SEM (cell line): ENCODE data around the genes MIER1, LRRC7 and ACADM.

GRCh38 chr1:66924722-66925641 is at the start of gene MIER1:
Gene MIER1 (plus strand): TSS chr1:66924990.
- PRO-cap = bidirectional peak, plus-strand start at chr1:66925040, minus-strand start at chr1:66924784; bidirectional peak, plus-strand start at chr1:66925321, minus-strand start at chr1:66925206

DNA sequence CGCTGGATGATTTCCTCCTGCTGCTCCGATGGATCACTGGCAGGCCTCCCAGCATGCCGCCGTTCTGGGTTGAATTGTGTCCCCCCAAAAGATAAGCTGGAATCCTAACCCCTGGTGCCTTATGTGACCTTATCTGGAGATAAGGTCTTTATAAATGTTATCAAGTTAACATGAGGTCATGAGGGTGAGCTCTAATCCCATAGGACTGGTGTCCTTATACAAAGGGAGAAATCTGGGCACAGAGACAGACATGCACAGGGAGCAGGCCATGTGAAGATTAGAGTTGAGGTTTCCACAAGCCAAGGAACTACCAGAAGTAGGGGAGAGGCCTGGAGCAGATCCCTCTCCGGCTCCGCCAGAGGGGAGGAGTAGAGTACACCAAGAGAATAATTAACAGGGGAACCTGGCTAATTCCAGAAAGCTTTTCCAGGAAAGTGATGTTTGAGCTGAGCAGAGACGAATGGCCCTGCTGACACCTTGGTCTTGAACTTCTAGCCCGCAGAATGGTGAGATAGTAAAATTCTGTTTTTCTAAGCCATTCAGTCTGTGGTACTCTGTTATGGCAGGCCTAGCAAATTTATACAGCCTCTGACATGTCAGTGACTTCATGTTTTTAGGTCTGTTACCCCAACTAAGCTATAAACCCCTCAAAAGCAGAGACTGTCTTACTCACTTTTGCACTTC is 110.1 kb upstream of the SERBP1 start:
- PRO-cap = no peak

DNA sequence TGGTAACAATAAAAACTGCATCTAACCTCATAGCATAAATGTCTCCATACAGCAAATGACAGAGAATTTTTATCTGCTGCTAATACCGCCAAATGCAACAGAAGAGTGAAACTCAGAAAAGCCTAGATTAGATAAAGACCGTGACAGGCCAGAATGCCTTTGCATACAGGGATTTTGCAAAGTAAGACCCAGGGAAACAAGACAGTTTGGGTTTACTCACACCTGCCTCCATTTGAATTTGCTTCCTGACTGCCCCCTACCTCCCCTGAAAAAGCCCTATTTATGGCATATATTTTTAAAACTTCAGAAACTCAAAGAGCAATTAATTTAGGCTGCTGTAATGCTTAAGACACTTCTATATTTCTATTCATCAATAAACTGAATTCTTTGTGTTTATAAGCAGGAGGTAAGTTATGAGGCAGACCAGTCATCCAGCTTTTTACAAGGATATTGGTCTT is 58.4 kb downstream of the GADD45A start:
- PRO-cap = no peak

GRCh38 chr1:67766116-67766811 is 67.0 kb downstream of the GNG12 start:
- PRO-cap = no peak

GRCh38 chr1:67814467-67815132 is 18.7 kb downstream of the GNG12 start:
- PRO-cap = no peak

DNA sequence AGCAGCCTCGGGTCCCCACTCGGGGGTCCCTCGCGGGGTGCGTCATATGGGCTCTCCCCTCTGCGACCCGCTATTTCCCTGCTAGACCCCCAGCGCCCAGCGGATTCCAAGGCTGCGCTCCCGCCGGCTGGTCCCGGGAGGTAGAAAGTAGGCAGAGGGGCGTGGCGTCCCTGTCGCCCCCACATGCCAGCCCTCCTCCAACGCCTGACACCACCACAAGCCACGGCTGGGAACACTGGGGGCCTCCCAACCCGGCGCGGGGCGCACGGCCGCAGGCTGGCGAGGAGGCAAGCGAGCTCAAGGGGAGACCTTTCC is 629 bp downstream of the GNG12 start:
- PRO-cap = no peak

GRCh38 chr1:67847480-67847889 is 14.2 kb upstream of the GNG12 start:
- PRO-cap = no peak

DNA sequence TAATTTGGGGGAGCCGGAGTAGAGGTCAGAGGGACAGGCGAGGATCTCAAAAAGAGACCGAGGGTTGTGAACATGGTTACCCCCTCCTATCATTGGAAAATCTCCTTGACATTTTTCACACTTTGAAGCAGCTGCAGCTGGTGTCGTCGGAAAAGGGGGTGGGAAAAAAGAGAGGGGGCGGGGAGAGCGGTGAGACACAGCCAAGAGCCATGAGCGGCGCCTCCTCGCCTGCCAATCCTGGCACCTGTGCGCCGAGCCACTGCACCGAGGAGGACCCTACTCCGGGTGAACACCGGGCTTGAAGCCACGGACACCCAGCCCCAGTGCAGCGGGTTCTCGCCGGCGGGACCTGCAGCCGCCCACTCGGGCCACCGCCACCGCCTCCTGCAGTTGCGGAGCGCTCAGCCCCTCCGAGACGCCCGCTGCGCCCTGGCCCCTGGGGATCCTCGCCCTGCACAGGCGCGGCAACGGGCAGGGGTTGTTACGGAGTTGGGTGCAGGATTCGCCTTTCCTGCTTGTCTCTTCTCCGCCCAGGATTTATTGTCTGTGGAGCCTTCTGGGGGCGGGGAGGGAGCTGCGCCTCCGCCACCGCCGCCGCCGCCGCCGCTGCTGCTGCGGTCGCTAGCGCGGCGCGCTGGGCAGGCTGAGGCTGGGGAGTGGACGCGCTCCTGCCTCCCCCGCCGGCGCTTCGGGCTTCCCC is at the start of gene LRRC7:
TSS of gene LRRC7 (plus strand) at position 231 of the 700 bp plus-strand sequence.
- PRO-cap = no peak

DNA sequence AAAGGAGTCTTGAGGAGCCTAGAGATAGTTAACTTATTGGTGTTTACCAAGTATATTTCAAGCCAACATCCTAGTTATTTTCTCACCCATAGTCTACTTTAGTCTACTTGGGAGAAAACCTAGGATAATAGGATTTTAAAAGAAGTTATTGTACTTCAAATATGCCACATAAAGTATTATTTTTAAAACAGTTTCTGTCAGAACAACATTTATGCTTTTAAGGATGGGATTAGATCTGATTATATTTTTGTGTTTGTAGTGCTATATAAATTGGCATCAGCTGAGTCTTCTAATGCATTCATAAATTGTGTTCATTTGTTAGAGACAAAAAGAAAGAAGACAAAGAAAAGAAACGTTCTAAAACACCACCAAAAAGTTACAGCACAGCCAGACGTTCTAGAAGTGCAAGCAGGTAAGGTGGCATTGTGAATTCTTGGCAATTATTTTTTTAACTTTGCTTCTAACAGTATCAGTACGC is 25.4 kb downstream of the SRSF11 start:
- PRO-cap = no peak

GRCh38 chr1:70246974-70247449 is 25.8 kb downstream of the SRSF11 start:
- PRO-cap = no peak

DNA sequence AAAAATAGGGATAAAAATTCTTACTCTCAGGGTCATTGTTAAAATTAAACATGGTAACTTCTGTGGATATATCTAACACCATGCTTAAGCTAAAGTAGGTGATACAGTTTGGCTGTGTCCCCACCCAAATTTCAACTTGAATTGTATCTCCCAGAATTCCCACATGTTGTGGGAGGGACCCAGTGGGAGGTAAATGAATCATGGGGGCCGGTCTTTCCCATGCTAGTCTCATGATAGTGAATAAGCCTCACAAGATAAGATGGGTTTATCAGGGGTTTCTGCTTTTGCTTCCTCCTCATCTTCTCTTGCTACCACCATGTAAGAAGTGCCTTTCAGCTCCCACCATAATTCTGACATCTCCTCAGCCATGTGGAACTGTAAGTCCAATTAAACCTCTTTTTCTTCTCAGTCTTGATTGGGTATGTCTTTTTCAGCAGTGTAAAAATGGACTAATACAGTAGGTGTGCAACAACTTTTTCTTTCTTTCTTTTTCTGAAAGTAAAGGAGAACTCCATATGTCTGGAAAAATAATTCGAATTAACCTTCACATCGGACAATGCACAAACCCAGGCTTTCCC is 100.4 kb downstream of the PTGER3 start:
- PRO-cap = no peak

DNA sequence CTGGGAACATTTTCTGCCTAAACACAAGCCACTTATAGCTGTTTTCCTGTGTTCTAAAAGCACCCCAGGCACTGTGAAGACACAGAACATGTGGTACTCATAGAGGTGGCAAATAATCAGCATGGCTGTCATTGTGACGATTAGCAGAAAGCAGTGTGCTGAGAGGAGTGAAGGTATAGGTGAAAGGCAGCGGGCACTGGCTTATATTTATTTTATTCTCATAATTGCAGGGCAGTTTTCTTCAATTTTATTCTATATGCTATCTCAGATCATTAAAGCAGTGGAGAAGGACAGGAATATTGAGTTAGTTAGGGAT is 119.5 kb downstream of the LRRC53 start:
- PRO-cap = no peak

DNA sequence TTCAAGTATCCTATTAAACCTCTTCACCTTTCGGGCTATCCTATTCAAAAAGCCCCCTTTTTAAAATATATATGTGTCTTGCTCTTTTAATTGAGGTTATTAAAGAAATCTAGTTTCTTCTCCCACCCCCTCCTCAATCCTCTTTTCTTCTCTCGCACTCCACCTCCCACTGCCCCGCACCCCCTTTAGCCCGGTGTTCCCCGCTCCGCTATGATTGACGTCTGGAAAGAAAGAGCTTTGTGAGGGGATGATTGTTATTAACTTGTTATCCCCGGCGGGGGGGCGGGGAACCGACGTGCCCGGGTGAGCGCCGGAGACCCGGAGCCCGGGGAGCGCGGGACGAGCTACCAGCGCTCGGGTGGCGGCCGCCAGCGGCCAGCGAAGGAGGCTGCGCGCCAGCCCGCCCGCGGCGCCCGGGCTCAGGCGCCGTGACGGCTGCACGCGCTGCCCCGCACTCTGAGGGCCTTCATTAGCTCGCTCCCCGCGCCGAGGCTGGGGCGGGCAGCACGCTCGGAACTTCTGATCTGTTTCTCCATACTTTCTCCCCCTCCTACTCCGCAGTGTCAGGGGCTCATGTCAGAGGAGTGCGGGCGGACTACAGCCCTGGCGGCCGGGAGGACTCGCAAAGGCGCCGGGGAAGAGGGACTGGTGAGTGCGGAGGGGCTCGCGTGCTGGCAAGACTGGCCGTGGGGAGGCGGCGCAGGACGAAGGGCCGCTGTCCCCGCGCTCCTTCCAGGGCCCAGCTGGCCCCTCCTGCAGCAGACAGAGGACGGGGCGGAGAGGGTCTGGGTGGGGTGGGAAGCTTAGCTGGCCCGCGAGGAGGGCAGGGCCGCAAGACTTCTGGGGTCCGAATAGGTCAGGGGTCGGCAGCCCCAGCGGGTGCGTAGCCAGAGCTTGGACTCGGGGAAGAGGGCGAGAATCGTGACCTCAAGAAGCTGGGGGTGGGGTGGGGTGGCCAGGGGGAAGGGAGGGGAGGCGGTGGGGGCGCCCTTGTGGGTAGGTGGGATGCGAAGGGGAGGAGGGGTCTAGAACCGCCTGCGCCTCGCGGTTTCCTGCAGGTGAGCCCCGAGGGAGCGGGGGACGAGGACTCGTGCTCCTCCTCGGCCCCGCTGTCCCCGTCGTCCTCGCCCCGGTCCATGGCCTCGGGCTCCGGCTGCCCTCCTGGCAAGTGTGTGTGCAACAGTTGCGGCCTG is 2.2 kb downstream of the LHX8 start:
- PRO-cap = no peak

DNA sequence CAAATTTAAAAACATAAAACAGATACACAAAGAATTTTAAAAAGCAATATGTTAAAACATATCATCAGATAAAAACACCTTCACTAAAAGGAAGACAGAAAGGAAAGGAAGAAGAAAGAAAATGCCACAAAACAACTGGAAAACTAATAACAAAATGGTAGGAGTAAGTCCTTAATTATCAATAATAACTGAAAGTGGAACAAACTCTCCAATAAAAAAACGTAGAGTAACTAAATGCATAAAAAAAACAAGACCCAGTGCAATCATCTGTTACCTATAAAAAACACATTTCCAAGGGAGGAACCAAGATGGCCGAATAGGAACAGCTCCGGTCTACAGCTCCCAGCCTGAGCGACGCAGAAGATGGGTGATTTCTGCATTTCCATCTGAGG is 47.1 kb upstream of the ACADM start:
- PRO-cap = no peak

DNA sequence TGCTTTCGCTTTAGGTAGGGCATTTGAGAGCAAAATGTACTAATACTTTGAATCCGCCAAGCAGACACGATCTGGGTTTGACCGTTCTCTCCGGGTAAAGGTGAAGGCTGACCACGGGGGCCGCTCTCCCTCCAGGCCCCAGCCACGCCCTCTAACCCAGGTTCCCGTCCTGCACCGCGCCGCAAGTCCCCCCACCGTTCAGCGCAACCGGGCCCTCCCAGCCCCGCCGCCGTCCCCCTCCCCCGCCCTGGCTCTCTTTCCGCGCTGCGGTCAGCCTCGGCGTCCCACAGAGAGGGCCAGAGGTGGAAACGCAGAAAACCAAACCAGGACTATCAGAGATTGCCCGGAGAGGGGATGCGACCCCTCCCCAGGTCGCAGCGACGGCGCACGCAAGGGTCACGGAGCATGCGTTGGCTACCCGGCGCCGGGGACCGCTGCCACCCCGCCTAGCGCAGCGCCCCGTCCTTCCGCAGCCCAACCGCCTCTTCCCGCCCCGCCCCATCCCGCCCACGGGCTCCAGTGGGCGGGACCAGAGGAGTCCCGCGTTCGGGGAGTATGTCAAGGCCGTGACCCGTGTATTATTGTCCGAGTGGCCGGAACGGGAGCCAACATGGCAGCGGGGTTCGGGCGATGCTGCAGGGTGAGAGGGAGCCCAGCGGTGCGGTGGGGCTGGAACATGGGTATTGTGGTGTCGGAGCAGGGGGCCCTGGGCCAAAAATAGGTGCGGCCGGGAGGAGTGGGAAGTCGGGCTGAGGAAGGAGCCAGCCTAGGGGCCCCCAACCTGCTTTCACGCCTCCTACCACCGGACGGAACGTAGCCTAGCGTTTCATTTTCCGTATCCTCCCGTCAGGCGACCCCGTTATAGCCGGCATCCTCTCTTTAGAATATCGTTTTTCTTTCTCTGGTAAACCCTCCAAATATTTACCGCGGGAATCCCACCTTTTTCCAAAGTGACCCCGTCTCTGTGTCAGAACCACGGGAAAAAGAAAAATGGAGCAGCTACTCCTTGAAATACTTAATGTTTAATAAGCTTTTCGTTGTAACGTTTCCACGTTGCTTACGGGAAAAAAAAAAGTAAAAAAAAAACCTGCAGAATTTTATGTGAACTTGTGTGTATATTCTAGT is at the start of gene ACADM:
TSS of gene ACADM (plus strand) at position 532 of the 1,125 bp plus-strand sequence.
- PRO-cap = bidirectional peak, plus-strand start at position 257 of the sequence, minus-strand start at position 156 of the sequence; bidirectional peak, plus-strand start at position 532 of the sequence, minus-strand start at position 476 of the sequence

- PRO-cap = no peak
Observed at GRCh38 chr1:76254377-76254812, 179.8 kb downstream of the ST6GALNAC3 start.

GRCh38 chr1:76899199-76899807 is 32.0 kb downstream of the ST6GALNAC5 start:
- PRO-cap = no peak

DNA sequence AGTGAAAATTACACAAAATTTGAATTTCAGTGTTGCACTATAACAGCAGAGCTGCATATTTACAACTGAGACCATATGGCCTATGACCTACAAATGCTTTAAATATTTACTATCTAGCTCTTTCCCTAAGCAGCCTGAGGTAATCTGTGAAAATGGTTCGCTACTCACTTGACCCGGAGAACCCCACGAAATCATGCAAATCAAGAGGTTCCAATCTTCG is 90.4 kb downstream of the PIGK start:
- PRO-cap = no peak

- PRO-cap = no peak
Observed at GRCh38 chr1:77282289-77283229, 740 bp downstream of the AK5 start.

DNA sequence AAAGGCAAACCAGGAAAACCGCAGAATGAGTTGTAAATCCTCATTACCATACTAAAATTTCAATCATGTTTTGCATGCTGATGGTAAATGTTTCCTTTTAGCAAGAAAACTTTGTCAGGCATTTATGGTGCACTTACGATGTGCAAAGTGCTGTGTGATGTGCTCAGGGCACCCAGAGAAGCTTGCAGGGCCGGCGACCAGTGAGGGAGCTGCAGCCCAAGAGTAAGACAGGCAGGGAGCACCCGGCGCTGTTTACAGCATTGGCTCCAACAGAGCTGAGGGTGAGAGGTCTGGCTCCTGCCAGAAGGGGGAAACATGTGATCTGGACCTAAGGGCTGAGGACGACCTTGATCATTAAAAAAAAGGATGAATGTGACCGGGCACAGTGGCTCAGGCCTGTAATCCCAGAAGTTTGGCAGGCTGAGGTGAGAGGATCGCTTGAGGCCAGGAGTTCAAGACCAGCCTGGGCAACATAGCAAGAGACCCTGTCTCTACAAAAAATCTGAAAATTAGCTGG is 167.0 kb downstream of the ZZZ3 start:
- PRO-cap = no peak